CD14-positive monocyte (primary cell): ENCODE measurements around a stretch of chr7.

GRCh38 chr7:2649035-2649775 is 17.4 kb downstream of the TTYH3 start:
- CAGE, long polyA plus RNA: no peak

DNA sequence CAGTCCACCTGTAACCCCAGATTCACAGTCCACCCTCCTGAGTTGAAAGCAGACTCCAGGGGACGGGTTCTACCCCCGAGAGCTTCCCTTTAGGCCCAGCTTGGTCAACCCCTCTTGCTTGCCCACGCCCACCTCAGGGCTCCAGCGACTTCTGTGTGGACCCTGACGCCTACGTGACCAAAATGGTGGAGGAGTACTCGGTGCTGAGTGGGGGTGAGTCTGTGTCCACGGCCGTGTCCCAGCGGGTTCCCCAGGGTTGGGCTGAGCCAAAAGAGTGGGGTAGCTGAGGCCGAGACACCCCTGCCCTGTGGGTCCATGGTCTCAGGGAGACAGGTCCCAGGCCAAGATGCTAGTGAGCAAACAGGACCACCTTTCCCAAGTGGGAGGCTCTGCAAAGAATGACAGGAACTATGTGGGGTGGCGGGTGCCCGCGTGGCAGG is 18.0 kb downstream of the TTYH3 start:
- CAGE, long polyA plus RNA: no peak

GRCh38 chr7:2698711-2699534 is 10.9 kb downstream of the AMZ1 start:
- CAGE, long polyA plus RNA: no peak

GRCh38 chr7:2720685-2721453 is 32.9 kb downstream of the AMZ1 start:
- CAGE, long polyA plus RNA: no peak

GRCh38 chr7:2738216-2738715 is 50.3 kb downstream of the AMZ1 start:
- CAGE, long polyA plus RNA: start-site peak on the plus strand at chr7:2738394-2738414, 69 and 71 reads in 2 replicates

DNA sequence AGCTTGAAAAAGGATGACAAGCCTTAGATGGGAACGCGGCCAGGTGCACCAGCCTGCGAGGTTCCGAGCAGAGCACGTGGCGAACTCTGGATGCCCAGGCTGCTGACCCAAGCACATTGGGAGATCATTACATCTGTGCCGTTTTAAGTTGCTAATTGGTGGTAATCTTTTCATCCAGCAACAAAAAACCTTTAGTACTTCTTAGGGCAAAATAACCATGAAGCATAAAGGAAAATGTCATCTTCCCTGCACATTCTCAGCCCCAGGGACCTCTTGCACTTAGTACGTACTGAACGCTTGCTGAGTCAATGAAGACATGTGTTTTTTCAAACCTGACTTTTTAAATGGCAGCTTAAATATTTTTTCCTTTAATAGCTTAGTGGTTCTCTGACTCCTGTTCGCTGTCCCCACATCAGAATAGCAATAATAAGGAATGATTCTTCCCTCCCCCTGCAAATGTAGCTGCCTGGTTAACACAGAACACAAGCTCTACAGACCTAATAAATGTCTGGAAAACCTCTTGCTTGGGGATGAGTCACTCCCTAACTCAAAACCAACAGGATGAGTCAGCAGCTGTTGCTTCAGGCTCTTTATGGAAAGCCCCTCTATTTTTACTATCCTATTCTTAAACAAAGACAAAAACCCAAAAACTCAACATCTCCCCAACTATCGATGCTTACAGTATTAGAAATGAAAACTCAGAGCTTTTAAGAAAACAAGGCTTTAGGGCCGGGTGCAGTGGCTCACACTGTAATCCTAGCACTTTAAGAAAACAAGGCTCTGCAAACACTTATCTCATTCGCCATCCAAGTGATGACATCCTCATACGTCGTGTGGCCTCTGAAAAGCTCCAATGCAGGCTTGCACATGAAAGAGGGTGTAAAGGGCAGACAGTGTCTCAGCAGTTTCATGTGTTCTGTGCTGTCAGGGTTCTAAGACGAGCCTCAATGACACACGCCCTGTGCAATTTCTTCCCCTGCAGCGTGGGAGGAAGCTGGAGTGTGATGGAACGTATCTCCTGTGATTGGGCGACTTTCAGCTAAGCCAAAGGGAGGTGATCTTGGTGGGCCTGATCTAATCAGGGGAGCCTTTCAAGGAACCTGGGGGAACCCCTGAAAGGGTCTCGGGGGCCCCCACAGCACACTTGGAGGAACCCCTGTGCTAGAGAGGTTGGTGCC is 69.9 kb downstream of the AMZ1 start:
- CAGE, long polyA plus RNA: start-site peak on the minus strand centred at position 471 of the sequence, 109 bp wide, 364 and 61 reads in 2 replicates; start-site peak on the plus strand centred at position 978 of the sequence, 220 bp wide, 190 and 154 reads in 2 replicates

GRCh38 chr7:2802613-2803075 is 41.5 kb downstream of the GNA12 start:
- CAGE, long polyA plus RNA: no peak

DNA sequence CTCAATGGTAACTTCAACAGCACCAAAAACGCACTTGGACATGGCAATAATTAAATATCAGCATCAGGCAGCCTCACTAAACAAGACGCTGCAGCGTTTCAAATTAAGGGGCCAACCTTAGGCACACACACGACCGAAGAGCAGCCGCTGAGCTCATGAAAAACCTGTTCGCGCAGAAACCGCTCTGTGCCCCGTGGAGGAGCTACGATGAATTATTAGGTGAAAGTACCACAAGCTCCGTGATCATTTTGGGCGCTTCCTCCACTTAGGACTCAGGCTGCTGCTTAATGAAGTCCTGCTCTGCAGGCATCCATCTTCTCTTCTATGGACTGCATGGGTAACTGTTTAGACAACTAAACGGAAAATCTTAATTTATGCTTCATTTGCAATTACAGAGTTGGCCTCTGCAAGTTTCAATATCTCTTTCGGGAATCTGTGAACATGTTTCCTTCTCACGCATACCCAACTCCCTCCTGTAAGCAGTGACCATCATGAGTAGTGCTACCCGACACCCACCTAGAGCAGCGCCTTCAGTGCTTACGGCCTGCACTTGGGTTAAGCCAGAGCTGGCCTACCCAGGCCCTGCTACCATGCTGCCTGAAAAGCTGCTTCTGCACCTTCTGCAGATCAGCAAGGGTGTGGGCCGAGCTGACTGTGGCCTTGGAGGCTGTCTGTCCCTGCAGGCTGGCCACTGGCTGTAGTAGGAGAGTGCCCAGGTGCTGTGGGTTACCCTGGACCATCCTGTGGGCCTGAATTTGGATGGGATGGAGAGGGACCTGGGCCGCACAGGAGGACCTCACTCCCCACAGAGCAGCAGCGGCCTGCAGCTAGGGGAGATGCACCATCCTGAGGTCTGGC is 36.1 kb downstream of the GNA12 start:
- CAGE, long polyA plus RNA: no peak

- CAGE, long polyA plus RNA: no peak
Measured at GRCh38 chr7:2944366-2944653, 99.4 kb downstream of the CARD11 start.

DNA sequence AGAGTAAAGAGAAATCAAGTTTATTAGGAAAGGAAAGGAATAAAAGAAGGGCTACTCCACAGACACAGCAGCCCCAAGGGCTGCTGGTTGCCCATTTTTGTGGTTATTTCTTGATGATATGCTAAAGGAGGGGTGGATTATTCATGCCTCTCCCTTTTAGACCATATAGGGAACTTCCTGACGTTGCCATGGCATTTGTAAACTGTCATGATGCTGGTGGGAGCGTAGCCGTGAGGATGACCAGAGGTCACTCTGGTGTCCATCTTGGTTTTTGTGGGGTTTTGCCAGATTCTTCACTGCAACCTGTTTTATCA is 115.4 kb upstream of the CARD11 start:
- CAGE, long polyA plus RNA: no peak

- CAGE, long polyA plus RNA: no peak
Measured at GRCh38 chr7:3370674-3371665, 69.9 kb downstream of the SDK1 start.

DNA sequence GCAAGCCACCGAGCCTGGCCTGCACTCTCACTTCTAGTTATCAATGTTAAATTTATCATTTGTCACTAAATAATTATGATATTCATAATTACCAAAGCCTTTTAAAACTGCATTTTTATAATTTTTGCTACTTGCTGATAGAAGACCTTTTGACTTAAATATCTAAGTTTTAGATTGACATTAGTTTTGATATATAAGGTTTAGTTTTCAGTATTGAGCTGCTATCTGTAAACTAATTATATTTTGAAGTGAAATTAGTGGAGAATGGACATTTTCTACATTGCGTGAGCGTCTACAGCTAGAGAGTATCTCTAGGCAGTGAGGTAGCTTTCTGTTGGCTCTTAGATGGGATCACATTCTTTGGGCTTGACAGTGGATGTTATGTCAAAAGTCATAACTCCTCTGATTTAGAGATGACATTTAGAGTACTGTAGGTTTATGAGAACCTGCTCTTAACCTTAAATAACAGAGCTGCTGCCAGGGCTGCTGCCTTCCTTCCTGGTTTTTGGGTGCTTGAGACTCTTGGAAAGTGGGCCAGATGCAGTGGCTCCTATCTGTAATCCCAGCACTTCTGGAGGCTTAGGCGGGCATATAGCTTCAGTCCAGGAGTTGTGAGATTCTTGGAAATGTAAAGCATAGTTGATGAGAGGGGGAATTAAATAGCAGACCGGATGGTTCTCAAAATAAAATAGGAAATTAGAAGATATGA is 120.5 kb downstream of the SDK1 start:
- CAGE, long polyA plus RNA: no peak

DNA sequence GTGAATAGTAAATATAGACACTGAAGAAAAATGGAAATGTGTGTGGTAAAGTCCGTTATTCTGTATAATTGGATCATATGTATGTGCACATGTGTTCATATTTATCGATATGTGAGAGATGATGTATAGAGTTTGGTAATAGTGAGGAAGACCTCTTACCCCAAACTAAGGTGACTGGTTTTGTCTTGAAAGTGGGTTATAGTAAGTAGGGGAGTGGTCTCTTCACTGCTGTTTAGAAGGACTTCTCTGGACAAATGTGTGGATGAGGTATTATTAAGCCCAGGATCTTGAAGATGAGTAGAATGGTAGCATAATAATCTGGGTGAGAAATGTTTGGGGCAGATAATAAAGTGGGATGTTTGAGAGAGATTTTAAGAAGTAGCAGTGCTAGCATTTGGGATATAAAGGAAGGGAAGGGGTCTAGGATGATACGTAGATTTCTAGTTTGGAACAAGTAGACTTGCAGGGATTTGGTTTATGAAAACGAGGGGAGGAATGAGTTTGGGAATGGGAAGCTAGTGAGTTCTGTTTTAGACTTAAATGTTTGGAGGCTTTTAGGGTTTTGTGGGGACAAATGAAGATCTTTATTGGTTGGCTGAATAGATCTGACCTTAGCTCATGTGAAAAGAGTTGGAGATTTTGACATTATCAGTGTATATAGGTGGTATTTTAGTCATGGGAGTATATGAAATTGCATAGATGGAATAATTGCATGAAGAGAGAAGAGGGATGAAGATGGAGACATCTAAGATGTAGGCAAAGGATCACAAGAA is 149.2 kb downstream of the SDK1 start:
- CAGE, long polyA plus RNA: no peak

- CAGE, long polyA plus RNA: no peak
Measured at GRCh38 chr7:3932867-3933256, 631.8 kb downstream of the SDK1 start.

- CAGE, long polyA plus RNA: no peak
Measured at GRCh38 chr7:4096868-4097524, 585.1 kb upstream of the FOXK1 start.

- CAGE, long polyA plus RNA: no peak
Measured at GRCh38 chr7:4416350-4416637, 265.8 kb upstream of the FOXK1 start.

DNA sequence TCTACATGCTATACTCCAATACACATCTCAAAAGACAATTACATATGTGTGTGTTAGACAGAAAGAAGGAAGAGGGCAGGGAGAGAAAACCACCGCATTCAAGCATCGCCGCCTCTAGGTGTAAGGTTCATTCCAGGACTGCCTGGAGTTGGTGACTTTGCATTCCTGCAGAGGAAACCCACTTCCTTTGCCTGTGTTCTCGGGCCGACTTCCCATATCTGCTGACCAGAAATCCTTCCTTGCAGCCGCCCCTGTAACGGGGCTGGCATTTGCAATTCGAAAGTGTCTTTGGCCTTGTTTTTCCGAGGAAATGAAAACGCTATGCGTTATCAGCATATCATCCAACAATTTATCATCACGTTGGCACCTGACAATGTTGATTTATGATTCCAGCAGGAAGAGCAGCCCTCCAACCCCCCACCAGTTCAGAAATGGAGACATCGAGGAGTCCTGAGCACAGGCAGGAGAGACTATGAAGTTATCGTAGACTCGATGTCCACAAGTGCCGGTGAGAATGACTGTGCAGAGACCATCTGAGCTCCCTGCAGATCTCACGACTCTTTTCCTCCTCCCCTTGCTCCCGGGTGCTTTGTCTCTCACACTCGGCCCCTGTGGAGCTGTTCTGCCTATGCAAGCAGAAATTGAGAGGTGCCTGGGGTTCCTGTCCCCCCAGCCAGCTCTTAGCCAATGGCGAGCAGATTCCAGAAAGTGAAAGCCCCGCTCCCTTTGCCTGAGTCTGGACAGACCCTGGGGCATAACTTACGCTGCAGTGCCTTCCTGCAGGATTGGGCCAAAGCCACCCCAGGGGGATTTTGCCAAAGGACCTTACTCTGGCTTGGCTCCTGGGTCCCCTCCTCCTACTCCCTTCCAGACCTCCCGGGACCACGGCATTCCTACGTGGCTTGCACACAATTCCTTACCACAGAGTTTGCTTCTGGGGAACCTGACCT is 68.9 kb upstream of the FOXK1 start:
- CAGE, long polyA plus RNA: no peak

DNA sequence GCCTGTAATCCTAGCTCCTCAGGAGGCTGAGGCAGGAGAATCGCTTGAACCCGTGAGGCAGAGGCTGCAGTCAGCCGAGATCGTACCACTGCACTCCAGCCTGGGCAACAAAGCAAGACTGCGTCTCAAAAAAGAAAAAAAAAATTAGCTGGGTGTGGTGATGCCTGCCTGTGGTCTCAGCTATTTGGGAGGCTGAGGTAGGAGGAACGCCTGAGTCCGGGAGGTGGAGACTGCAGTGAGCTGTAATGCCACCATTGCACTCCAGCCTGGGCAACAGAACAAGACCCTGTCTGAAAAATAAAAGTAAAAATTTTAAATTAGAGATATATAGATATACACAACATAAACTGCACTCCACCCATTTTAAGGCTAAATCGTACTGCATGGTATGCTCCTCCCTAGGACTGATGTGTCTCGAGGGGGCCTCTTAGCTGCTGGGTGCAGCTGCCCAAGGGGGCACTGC is 41.0 kb upstream of the FOXK1 start:
- CAGE, long polyA plus RNA: no peak

- CAGE, long polyA plus RNA: no peak
Measured at GRCh38 chr7:4723461-4723756, 41.3 kb downstream of the FOXK1 start.

- CAGE, long polyA plus RNA: no peak
Measured at GRCh38 chr7:4744202-4744537, 31.3 kb upstream of the AP5Z1 start.